HCT116 (cell line): ENCODE data around the genes NUMB and ACOT2.

GRCh38 chr14:73457847-73458651 is at the start of gene NUMB:
Gene NUMB (minus strand): TSS chr14:73458546.
- RRBS, result 3% methylated on average over 20 of the region's 61 CpGs

- RRBS, result no CpG with 5 or more reads among the region's 51 CpGs
These were observed at the start of gene ACOT2 for GRCh38 chr14:73569010-73569644. Gene ACOT2 (plus strand): TSS chr14:73569213.

DNA sequence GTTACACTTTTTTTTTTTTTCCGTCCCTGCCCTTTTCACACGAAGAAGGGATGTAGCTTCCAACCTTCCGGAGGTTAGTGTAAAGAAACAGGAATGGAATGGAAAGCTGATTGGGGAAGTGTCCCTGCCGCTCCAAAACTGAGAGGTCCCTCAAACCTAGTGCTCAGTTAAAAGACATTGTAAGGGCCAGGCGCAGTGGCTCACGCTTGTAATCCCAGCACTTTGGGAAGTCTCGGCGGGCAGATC is 1.0 kb downstream of the ACOT2 start:
- RRBS, result no CpG with 5 or more reads among the region's 8 CpGs

- RRBS, result no CpG with 5 or more reads among the region's 1 CpG
These were observed 10.9 kb upstream of the PNMA1 start for GRCh38 chr14:73725145-73725386.

DNA sequence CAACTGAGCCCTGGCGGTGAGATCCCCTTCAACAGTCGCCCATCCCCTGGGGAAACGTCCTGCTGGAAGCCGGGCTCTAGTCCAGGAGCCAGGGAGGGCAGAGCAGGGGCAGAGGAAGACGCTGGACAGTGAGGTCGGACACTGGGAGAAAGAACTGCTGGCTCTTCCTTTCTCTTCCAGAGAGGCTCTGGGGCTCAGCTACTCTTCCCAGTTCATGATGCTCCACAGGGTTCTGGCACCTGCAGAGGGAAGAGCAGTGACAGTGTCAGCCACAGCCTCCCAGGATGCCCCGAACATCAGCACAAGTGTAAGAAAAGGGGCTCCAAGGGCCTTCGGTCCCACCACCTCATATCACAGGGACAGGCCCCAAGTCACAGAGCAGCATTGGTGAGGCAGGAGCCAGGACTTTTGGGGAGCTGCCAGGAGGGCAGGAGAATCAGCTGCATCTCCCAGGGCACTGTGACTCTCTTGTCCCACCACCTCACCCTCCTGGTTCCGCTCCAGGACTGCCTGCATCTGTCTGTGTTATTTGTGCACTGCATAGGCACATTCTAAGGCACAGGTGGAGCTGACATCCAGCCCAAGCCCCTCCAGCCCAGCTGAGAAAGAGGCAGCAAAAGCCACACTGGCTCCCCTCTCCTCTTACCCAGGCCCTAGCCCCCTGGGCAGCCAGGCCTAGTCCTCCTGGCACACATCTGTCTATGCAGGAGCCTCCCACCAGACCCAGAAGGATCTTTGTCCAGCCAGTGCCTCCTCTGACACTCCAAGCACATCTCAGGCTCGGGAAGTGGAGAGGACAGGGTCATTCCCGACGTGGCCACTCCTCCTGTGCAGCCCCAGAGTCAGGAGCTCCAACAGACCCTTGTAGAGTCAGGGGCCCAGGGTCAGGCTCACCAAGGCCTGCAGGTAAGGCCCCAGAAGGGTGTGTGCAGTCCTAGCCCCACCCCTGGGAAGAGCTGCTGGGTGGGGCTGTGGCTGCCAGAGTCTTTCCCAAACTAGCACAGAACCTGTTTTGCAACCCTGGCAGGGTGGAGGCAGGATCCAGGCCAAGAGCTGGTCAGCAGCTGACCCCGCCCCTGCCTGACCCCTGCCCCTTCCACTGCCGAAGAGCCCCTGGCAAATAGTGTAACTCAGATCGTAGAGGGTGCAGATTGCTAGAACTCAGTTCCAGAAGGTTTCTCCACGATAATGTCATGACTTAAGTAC is 19.7 kb downstream of the MIDEAS start:
- RRBS, result no CpG with 5 or more reads among the region's 16 CpGs

DNA sequence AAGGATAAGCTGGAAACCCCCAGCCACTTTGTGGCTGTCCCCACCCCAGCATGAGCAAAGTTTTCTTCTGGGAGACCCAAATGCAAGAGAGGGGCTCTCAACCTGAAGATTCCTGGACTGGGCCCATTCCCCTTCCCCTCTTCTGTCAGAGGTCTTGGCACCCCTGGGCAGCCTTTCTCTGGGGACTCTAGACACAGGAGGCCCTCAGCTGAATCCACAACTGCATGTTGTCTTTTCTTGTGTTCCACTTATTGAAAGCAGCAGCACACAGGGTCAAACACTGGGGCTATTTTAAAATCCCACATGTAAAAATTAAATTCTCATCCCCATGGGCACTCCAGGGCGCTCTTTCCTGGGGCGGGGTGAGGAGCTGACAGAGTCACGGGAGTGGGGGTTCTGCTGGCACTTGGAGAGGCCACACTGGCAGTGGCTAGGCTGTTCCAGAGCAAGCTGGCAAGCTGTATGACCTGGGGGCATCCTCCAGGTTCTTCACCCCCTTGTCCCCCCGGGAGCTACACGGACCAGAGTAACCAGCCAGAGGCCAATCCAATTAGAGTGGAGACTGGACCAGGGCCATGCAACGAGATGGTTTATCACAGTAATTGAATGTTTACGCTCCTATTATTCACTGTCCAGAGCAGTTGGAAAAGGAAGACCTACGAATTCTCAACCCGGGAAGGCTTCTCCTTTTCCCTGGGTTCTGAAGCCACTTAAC is 2.4 kb downstream of the MIDEAS start:
- RRBS, result no CpG with 5 or more reads among the region's 9 CpGs

- RRBS, result no CpG with 5 or more reads among the region's 55 CpGs
These were observed 1.5 kb downstream of the MIDEAS start for GRCh38 chr14:73758303-73759238.

DNA sequence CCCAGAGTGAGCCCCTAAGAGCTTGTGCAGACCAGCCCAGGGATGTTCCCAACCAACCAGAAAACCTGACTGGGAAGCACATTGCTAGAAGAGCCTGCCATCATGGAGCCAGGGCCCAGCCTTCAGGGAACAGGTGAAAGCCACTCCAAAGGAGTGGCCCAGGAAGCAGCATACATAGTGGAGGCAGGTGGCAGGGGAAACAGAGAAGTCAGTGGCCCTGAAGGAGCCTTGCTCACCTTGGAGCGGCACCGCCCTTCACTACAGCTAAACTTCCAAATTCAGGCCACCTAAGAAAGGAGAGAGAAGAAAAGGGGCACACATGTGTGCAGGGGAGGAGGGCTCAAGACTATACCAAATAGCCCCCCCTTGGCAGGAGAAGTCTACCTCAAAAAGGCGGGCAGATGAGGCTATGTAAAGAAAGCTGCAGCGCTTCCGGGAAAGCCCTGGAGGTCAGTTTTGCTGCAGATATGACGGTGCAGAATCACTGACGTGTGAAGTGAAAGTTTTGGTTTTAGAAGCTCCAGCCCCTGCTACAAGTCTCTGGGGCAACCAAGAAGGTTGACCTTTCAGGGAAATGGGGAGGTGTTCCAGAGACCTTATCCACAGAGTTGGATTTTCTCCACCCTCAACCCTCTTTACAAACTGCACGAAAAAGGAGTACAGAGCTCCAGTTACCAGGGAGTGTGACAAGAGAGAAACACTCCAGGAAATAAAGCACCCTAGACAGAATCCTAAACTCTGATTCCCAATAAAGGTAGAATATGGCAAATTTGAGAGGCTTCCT is 2.3 kb upstream of the MIDEAS start:
- RRBS, result no CpG with 5 or more reads among the region's 8 CpGs

DNA sequence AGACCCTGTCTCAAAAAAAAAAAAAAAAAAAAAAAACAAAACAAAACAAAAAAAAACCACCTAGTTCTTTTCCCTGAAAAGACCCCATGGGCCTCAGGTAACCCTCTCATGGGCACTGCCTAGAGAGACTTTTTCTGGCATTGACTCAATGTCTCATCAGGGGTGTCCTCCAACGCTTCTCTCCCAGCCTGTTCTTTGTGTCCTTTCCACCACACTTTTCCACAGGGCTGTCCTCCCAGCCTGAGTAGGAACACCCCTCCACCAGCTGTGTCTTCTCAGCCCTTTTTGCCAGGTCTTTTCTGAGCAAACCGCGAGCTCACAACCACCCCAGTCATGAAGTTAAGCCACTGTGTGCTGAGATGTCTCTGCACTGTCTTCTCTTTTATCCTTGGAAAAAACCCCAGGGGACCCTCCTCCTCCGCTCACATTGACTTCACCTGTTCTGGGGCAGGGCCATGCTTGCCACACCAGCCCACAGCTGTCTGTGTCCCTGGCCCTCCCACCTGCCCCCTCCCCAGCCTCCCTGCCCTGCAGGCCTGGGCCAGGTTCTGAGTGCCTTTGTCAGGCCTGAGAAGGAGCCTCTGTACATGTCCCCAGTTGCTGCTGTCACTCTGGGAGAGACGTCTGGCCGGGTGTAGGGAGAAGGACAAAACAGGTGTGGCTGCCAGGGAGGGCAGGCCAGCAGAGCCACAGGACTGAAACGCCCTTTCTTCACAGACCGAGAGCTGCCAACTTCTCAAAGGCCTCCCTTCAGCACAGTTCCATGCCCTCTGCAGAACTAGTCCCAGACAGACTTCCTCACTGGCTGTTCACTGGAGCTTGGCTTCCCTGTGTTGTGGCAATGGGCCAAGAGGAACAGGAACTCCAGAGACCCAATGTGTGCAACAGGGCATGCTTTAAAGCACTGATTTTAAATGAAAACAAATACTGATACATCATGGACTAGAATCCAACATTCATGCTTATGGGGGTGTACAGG is 4.5 kb upstream of the MIDEAS start:
- RRBS, result no CpG with 5 or more reads among the region's 8 CpGs

DNA sequence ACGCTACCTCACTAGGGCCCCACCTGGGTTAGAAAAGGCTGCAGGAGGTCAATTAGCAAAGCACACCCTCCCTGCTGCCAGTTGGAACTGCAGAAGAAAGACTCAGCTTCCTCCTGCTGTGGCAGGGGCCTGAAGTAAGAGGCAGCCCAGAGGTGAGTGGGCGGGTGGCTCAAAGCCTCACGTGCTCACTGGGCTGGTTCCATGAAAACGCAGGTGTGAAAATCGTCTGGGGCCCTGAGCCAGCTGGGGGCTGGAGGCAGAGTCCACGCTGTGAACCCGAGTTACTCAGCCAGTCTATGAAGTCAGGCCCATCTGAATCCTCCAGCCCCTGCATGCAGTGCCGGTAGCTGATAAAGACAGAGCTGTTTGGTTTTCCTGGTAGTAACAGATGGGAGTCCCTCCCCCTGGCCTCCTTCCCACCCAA is 11.7 kb upstream of the MIDEAS start:
- RRBS, result no CpG with 5 or more reads among the region's 8 CpGs

GRCh38 chr14:73976047-73976678 is 26.1 kb downstream of the COQ6 start:
- RRBS, result no CpG with 5 or more reads among the region's 10 CpGs

DNA sequence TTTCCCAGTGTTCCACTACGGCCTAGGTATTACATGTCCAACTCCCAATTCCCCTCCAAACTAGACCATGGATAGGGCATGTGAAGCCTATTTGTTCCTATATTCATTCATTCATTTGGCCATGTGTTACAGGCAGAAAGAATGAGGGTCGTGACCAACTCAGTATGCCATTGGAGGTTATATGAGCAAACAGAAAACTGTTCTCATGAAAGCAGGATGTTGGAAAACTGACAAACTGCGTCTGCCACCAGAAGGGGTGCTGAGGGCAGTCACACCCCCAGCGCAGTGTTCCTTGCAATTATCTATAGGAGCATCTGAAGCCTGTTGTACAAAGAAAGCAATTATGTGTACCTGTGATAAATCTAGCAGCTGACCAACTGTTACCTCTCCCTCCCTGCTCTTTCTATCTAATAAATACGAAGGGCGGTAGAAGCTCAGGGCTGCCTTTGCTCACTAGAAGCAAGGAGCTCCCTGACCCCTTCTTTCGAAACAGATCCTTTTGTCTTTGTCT is 21.1 kb downstream of the ENTPD5 start:
- RRBS, result no CpG with 5 or more reads among the region's 7 CpGs

GRCh38 chr14:74251404-74251960 is 12.2 kb downstream of the VSX2 start:
- RRBS, result no CpG with 5 or more reads among the region's 14 CpGs

GRCh38 chr14:74501133-74501813 is 7.7 kb downstream of the ISCA2 start:
- RRBS, result no CpG with 5 or more reads among the region's 17 CpGs

- RRBS, result no CpG with 5 or more reads among the region's 9 CpGs
These were observed 40.2 kb downstream of the AREL1 start for GRCh38 chr14:74672529-74673216.

DNA sequence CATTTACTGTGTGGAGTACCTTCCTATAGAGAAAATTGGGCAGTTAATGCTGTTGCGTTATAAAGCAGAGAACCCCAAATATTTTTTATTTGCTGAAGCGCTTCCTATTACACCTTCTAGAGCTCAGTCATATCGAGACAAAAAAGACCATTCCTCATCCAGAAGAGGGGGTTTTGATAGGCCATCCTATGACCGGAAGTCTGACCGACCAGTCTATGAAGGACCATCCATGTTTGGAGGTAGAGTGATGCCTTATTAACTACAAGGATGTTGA is 48.3 kb downstream of the YLPM1 start:
- RRBS, result no CpG with 5 or more reads among the region's 5 CpGs

DNA sequence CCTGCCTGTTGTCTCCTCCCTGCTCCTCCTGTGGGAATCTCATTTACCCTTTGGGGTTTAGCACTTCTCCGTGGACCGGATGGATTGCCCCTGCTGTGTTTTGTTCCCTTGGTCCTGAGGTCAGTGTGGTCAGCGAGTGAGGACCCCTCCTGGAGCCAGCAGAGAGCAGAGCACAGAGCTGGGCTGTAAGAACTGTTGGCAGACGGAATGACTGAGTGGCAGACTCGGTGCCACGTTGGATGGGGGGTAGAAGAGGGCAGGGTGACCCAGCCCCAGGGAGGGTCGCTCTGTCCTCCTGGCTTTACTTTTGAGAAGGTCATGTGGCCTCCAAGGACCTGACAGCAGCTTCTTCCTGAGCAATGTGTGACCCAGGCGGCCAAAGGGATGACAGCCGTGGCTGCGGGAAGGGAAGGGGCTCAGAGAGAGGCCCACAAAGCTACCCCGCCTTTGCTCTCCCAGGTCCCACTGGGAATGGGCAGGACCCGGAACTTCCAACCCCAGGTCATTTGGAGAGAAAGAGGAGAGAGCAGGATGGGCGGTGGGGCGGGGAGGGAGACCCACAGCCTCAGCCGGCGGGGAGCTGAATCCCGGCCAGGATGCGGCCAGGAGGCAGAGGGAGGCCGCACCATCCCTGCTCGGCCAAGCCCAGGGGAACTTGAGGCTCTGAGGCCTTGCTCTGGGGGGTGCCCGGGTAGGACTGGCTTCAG is 613 bp downstream of the RPS6KL1 start:
- RRBS, result 4% methylated on average over 4 of the region's 21 CpGs

GRCh38 chr14:74946201-74946685 is 9.2 kb downstream of the PGF start:
- RRBS, result 20% methylated on average over 4 of the region's 12 CpGs

DNA sequence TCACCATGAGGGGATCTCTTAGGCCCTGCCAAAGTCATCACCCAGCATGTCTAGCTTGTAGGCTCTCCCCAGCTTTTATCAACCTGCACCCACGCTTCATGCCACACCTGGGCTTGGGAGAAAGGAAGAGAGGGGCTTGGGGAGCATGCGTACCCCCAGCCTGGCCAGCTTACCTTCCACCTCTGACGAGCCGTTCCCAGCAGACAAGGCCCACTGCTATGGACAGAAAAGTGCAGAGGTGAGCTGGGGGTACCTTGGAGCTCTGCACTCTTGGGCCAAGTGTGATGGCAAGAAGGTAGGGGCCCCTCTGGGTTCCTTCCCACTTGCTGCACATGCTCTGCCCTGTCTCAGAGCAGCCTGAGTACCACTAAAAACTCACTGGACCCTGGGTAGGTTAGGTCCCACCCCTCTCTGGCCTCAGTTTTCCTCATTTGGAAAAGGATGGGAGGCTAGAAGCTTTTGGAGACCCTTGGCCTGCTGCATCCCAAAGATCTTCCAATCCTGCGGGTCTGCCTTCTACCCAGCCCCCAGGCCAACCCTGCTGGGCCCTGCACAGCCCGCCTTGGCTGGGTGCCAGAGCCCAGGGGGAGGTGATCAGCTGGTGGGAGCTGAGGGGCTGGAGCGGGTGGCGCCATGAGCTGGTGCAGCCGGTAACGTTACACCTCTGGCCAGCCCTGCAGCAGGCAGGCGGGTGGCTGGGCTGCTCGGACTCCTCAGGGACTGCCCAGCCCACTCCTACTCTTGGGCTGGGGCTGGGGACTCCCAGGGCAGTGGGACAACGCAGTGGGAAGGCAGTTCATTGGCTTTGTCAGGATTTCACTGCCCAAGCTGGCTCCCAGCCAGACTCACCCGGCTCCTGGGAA is 1.4 kb downstream of the PGF start:
- RRBS, result 57% methylated on average over 1 of the region's 14 CpGs